ENCODE measurements around a stretch of chr2.

DNA sequence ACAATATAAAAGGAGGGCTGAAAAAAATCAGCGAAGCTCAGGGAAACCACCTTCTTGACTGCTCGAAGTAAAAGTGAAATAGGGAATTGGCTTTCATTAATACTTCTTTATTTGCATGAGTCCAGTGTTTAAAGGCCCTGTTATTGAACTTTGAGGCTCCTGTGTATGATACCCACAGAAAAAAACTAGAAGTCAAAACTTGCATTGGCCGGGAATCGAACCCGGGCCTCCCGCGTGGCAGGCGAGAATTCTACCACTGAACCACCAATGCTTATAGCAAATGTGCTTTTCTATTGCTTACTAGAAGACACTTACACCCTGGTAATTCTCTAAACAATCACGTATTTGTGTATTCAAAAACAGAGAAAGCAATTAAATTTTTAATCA is 35.2 kb upstream of the GPD2 start:
- PRO-cap: no peak

- PRO-cap: no peak
Observed at GRCh38 chr2:157221381-157221767, 36.1 kb upstream of the GALNT5 start.

DNA sequence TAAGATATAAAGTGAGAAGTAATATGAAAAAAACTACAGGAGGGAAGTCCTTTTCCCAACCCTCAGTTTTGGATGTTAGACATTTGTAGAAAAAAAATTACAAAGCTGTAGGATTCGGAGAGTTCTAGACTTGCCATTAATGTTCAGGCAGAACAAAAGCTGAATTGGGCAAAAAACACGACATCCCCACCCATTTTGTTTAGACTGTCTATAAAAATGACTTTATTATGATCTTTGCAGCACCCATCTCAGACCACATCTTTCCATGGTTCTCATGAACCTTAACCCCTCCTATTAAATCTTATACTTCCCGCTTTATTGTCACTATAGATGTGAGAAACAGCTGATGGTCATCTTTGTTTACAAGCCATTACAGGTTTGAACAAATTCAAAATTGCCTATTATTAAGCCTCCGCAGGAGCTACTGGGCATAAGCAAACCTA is 29.0 kb downstream of the CYTIP start:
- PRO-cap: no peak

DNA sequence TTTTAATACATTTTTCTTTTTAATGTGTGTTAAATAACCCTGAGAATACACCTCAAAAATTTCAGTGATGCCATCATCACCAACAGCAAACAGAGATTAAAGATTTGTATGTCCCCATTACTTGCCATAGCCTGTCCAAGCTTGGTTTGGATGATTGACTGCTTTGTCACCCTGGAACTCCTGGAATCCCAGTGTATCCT is 28.8 kb upstream of the CYTIP start:
- PRO-cap: no peak

DNA sequence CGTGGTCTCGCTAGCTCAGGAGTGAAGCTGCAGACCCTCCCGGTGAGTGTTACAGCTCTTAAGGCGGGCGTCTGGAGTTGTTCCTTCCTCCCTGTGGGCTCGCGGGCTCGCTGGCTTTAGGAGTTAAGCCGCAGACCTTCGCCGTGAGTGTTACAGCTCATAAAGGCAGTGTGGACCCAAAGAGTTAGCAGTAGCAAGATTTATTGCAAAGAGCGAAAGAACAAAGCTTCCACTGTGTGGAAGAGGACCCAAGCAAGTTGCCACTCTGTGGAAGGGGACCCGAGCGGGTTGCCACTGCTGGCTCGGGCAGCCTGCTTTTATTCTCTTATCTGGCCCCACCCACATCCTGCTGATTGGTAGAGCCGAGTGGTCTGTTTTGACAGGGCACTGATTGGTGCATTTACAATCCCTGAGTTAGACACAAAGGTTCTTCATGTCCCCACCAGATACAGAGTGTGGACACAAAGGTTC is 91.2 kb upstream of the ACVR1 start:
- PRO-cap: no peak

DNA sequence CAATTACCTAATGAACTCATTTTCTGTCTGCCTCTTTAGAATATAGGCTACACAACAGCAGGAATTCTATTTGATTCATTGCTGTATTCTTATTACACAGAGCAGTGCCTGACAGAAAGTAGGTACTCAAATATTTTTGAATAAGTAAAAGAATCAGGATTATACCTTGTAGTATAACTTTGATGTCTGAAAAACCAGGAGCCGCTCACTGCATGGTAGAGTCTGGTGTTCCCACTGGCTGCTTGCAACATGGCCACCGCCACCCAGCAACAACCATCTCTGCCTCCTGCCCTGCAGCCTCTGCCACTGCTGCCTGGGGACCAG is 38.5 kb upstream of the UPP2 start:
- PRO-cap: no peak

DNA sequence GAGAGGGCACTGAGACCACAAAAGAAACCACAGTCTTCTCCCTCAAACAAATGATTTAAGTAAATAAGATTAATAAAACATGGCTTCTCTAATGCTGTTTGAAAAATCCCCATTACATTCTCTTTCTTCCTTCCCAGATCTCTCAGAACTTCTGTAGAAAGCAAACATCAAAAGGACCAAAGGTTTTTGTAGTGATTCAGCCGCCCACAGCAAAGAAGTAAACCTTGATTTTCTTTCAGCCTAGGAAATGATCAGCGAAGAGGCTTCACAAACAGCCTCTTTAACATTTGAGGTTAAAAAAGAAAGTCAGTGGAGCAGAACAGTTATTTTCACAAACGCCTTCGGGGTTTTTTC is 89.5 kb downstream of the UPP2 start:
- PRO-cap: no peak

DNA sequence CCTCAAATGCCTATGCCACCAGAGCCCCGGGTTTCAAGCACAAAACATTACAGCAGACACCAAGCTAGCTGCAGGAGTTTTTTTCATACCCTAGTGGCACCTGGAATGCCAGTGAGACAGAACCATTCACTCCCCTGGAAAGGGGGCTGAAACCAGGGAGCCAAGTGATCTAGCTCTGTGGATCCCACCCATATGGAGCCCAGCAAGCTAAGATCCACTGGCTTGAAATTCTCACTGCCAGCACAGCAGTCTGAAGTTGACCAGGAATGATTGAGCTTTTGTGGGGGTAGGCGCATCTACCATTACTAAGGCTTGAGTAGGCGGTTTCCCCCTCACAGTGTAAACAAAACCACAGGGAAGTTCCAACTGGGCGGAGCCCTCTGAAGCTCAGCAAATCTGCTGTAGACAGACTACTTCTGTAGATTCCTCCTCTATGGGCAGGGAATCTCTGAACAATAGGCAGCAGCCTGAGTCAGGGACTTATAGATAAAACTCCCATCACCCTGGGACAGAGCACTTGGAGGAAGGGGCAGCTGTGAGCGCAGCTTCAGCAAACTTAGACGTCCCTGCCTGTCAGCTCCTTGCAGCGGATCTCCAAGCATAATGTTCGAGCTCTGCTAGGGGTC is 96.7 kb downstream of the CCDC148 start:
- PRO-cap: no peak

- PRO-cap: bidirectional peak, plus-strand start at chr2:158457920, minus-strand start at chr2:158457682; bidirectional peak, plus-strand start at chr2:158458064, minus-strand start at chr2:158458054; unidirectional peak, minus-strand start at chr2:158458132
Observed at GRCh38 chr2:158457593-158458502, 1.1 kb downstream of the PKP4 start.

- PRO-cap: bidirectional peak, plus-strand start at chr2:158724113, minus-strand start at chr2:158723983
Observed at GRCh38 chr2:158723847-158724289, 71.2 kb upstream of the DAPL1 start.

GRCh38 chr2:158724769-158725401 is 70.2 kb upstream of the DAPL1 start:
- PRO-cap: unidirectional peak, minus-strand start at chr2:158724909

DNA sequence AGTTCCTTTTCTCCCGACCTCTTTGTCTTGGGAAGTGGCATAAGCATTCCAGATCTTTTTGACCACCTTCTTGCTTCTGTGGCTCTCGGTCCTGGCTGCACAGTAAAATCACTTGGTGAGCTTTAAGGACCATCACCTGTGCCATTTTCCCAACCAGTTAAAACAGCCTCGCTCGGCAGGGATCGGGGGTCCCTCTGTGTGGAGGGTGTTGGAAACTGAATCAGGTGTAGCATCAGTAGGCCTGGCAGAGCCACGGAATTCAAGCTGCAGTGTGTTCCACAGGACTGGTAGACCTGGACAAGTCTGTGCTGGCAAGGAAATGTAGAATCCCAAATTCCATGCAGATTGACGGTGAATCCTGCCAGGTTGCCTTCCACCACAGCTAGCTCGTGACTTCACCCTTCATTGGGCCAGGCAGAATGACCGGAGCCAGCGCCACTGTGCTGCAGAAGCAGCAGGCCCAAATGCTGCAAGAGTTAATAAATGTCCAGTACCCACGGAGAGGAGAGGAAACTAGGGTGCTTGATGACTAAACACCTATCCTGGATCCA is 122.0 kb downstream of the TANC1 start:
- PRO-cap: no peak

DNA sequence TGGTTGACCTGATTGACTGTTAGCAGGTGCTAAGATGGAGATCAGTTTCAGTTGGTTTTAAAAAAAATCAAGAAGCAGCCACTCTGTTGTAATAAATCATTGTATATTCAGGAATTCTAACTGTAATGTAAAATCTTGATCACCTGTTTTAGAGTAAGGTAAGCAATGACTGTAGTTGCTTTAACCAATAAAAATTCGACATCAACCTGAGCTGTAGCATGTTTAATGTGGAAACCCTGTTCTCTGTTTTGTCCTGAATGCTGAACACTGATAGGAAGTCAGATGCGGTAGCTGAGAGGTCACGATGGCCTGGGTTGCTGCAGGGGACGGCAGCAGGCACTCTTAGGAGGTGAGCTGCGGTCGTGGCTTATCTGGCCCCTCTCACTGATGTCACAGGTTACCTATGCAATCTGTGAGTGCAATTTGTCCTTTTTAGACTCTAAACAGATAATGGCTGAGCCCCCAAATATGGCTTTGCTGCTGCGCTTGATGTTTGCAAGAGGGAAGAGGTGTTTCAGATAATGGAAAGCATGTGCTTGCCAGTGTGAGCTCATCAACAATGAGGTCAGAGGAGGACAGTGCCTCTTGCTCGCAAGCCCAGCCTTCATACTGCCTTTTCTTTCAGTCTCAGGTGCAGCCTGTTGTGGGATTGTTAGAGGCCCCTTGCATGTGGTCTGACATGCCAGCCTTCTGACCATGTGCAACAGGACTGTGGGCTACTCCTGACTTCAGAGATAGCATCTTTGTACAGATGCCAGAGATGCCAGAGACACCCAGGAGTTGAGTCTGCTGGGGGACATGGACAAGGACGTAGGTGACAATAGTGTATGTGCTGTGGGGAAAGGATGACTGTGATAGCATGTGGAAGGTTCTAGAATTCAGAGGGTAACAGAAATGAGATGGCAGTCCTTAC is 151.2 kb downstream of the TANC1 start:
- PRO-cap: no peak

DNA sequence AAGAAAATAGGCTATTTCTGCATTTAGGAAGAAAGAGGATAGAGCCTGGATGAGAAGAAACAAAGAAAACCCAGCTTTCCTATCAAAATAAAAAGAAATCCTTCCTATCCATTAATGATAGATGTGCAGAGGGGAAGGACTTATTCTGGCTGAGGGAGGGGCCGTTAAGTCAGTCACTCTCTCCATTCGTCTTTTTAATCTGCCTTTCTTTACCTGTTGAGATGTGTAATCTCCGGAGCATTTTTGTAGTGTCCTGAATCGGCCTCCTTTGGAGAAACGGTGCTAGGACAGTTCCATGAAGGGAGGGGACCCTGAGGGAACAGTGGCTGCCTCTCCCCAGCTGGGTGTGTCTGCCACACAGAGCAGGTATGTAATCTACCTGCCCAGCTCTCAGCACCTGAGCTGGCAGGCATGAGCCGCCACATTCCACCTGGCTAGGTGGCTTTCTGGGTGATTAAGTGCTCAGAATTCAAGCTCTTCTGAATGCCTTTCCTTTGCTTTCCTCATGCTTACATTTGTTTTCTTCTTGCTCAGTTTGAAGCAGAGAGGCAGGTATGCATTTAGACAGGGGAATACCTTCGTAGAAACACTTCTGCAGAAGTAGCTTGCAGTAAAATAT is 131.2 kb downstream of the WDSUB1 start:
- PRO-cap: no peak

DNA sequence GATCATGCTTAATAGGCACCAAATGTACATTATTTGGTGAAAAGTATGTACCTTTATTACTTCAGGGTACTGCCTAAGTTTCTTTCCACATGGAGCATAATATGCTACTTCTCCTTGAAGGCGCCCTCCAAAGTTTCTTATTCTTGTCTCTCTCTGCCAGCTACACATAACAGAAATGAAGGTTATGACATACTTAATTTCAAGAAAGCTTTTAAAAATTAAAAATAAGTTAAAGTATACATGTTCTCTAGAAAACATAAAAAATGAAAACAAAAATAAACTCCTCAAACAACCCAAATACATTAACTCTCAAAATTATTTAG is 141.7 kb upstream of the WDSUB1 start:
- PRO-cap: no peak

DNA sequence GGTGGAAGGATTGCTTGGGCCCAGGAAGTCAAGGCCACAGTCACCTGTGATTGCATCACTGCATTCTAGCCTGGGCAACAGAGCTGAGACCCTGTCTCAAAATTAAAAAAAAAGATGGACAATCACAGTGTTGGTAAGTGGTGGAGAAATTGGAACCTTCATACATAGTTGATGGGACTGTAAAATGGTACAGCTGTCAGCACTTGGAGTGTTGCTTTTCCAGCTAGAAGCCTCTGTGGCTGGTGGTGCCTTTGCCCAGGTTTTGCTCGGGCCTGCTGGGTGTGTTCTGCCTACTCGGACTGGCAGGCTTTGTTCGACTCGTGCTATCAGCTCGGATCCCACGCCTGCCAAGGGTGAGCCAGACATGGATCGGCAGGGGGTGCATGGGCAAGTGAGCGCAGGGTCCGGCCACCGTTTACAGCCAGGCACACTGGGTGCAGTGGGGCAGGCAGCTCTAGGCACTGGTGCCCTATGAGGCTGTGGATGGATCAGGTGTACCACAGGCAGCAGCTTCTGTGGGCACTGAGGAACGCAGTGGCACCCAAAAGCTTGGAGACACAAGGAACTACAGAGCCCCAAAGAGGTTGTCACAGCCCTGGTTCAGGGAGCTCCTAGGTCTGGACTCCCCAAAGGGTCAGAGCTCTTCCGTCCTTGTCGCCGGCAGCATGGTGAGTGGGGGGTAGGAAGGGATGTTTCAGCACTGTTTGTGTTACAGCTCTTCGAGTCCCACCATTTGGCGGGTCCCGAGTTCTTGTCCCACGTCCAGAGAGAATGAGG is 25.6 kb downstream of the MARCHF7 start:
- PRO-cap: no peak

DNA sequence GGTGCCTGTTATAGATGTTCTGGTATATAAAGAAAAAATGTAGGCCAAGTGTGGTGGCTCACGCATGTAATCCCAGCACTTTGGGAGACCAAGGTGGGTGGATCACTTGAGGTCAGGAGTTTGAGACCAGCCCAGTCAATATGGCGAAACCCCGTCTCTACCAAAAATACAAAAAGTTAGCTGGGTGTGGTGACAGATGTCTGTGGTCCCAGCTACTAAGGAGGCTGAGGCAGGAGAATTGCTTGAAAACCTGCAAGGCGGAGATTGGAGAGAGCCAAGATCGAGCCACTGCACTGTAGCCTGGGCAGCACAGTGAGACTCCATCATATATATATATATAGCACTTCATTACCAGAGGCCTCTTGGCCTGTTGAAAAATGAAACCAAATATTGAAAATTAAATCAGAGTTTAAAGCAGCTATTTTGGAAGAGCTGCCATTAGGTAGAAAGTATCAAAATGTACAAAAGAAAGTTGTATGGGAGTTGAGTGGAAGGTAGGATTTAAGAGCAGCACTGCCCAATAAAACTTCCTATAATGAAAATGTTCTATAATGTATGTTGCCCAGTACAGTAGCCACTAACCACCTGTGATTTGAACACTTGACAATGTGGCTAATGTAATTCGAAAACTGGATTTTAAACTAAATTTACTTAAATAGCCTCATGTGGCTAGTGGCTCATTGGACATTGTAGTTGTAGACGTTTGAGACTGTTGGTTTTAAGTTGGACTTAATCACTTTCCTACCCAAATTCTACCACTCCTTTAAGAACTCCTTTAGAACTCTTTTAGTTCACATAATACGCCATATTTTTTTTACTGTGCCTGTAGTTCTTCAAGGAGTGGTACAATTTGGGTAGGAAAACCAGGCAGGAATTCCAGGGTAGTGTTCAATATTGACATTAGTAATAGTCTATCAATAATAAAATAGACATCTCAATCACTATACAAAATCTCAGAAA is 28.4 kb downstream of the CD302 start:
- PRO-cap: no peak

DNA sequence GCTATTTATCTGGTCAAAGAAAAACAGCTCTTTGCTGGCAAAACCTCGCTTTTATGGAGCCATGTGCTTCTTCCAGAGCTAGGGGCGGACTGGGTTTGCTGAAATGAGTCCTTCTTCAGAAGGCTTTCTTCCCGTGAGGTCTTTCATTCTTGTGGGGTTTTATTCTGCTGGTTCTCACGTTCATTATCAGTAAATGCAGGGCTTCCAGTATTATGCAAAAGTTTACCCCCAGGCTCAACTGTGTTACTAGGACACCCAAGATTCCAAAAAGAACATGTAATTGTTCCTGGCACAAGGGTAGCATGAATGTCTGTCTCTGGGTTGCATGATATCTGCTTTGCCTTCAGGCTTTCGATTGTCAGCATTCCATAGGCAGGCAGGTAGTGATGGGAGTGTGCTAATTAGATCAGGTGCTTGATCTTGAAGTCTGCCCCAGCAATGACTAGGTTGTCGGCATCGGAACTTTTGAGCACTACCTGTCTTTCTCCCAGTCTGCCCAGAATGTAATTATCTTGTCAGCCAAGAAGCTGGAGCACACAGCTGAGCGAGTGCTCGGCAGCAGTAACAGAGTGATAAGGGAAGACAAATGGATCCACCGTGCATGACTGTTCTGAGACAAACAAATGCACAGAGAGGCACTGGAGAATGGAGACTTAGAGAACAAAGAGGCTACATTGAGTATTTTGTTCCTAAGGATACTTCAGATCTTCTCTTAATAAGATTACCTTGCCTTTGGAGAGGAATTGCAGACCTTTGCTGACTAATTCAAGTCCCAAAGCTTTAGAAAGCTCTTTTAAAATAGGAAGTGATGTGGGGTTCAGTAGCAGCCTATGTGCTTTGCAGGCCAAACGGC is 42.1 kb downstream of the ITGB6 start:
- PRO-cap: no peak

DNA sequence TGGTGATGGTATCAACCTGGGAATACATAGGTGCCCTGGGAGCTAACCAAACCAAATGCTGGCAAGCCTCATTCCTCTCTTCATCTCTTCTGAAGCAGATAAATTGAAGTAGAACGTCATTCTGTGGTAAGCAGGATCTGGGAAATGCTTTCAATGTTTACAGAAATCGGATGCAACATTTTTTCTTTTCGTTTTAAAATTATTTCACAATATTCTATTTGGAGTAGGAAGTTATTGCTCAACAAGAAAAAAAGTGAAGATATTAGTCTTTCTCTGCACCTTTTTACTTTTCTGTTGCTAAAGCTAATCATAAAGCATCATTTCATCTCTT is 114.2 kb downstream of the RBMS1 start:
- PRO-cap: no peak

DNA sequence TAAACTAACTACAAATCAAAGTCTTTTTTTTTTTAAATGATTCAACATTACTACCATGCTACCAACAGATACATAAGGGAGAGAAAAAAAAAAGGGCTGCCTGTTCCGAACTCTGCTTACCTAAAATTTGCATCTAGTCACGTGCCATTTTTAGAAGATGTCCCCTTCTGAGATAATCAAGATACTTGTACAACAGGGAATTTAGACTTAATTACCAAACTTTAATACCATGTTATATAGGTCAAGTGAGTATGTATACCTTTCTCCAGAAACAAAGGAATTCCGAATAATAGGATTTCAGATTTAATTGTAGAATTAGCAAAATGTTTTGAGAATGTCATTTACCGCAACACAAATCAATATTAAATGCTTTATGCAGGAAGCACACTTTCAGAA is 2.6 kb downstream of the RBMS1 start:
- PRO-cap: no peak